ENCODE results near the gene INSL5.

- PRO-cap: no peak
Observed at GRCh38 chr1:64606243-64606867, 136.4 kb downstream of the CACHD1 start.

GRCh38 chr1:64606868-64607756 is 137.2 kb downstream of the CACHD1 start:
- PRO-cap: no peak

DNA sequence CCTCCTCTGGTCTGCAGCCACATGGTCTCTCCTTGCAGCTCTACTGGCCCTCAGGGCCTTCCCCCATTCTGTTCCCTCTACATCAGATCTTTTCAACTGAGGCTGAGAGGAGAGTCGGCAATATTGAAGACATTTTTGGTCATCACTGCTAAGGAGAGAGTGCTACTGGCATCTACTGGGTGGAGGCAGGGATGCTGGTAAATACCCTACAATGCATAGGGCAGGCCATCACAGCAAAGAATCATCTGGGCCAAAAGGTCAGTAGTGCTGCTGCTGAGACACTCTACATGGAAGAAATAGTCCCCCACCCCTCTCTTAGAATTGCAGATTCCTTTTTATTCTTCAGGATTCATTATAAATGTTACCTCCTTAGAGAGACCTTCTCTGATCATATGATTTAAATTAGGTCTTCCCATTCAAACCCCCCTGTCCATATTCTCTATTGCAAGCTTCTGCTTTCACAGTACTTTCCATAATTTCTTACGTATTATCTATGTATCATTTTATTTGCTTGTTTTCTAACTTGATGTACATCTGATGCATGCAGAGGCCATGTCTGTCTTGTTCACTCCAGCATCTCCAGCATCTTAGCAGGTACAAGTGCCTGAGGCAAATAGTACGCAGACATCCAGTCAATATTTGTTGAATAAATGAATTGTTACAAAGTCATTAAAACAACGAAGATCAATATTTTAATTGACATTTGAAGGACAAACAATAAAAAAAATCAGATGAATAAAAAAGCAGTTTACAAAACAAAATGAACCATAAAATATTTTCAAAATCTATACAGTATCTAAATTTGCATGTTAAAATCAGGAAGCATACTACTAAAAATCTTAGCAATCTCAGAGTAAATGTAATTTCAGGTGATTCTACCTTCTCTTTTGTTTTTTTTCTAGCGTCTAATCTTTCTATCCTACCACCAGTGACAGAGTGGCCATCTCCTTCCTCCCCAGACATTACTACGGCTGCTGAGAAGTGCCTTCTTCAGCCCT is 94.0 kb downstream of the JAK1 start:
- PRO-cap: no peak

GRCh38 chr1:64939968-64940403 is 26.4 kb downstream of the JAK1 start:
- PRO-cap: no peak

- PRO-cap: no peak
Observed at GRCh38 chr1:64963343-64964094, 2.8 kb downstream of the JAK1 start.

DNA sequence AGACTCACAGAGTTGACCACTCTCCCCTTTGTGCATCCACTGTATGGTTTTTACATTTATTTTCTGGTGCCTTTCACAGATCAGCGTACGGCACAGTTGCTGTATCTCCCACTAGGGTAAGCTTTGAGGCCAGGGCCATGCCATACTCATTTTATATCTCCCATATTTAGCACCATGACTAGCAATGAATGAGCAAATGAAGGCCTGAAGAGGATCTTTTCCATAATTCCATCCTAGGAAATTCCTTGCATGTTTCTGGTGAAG is 79.1 kb upstream of the AK4 start:
- PRO-cap: no peak

GRCh38 chr1:65114247-65114637 is 33.8 kb upstream of the AK4 start:
- PRO-cap: no peak

DNA sequence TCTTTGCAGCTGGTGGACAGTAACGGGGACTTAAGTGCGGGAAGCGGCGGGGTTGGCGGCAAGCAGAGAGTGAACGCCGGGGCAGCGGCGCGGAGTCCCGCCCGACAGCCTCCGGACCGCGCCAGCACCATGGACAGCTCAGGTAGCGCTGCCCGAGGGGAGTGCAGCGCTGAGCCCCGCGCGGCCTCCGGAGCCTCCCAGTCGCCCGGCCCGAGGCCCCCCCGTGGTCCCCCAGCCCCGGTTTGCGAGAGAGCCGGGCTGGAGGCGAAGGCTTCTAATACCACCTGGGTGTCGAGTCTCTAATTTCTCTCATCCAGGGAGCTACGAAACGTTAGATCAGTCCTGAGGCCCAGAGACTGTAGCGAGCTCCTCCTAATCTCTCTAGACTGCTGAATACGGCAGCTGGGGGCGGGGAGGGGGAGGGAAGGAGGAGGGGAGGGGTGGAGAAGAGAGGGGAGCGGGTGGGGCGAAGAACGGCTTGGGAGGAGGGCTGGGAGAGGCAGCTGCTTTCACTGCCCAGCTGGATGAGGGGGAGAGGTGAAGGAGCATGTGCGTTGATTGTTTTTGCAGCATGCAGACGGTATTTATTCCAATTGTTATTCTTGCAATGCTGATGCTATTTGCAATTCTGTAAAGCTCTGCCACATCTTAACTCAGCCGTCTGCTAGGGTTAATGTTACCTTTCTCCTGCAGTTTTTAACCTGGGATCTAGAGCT is 612 bp downstream of the DNAJC6 start:
- PRO-cap: no peak

- PRO-cap: no peak
Observed at GRCh38 chr1:65420321-65420398, 308 bp upstream of the LEPR start.

DNA sequence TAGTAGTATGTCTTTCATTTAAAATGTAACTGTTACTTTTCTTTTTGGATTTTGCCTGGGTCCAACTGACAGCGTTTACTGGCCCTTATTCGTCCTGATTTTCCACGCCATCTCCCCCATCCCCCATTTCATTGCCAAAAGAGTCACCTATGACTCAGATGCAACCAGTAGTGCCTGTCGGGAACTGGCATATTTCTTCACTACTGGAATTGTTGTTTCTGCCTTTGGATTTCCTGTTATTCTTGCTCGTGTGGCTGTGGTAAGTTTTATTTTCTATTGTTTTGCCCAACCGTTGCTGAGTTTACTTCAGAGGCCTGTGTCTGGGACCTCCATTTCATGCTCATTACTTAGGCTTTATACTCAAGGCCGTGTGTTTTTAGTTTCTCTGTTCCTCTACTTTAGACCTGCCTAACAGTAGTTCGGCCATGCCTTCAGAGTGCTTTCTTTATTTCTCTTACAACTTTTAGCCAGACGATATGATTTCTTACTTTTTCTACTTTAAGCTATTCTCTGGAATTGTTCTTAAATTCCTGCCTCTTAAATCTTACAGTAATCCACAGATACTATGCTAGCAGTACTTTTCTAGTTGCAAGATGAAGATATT is 9.4 kb downstream of the LEPR start:
- PRO-cap: no peak

GRCh38 chr1:65948666-65949281 is 156.1 kb downstream of the PDE4B start:
- PRO-cap: no peak

DNA sequence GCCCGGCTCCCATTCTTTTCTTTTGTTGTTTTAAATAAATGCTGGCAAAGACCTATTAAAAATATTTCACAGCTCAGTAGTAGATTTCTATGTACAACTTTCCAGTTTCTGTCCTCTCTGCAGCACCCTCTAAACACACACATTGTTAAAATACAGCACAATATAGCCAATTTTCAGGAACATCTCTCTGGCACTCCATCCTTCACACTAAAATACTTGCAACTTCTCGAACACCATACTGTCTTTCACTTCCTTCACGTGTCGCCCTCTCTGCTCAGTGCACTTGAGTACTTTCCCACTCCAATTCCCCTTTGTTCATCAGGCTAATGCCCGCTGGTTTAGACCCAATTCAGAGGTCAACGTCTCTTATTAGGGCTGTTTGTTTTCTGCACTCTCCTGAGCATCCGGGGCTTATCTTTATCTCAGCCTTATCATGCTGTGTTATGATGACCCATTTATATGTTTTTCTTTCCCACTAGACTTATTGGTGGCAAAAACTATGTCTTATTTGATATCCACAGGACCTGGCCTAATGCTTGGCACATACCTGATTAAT is 238.2 kb upstream of the SGIP1 start:
- PRO-cap: no peak

DNA sequence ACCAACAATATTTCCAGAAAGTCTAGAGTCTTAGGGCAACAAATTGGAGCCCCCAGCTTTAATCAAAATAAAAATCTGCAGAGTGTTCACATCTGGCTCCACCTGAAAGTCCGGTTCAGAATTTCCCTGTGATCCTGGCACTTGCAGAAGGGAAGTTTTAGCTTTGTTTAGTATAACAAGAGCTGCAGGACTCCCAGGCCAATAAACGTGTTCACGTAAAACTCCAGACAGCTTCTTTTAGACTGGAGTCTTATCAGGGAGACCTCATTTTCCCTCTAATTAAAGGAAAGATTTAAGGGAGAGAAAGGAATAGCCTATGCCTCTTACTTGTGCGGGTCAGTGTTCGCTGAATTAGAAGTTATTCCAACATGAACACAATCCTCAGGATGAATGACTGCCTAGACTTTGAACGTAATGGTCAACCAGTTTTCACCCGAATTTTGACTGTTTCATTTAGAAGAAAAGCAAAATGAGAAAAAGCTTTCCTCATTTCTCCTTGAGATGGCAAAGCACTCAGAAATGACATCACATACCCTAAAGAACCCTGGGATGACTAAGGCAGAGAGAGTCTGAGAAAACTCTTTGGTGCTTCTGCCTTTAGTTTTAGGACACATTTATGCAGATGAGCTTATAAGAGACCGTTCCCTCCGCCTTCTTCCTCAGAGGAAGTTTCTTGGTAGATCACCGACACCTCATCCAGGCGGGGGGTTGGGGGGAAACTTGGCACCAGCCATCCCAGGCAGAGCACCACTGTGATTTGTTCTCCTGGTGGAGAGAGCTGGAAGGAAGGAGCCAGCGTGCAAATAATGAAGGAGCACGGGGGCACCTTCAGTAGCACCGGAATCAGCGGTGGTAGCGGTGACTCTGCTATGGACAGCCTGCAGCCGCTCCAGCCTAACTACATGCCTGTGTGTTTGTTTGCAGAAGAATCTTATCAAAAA is 202.1 kb upstream of the SGIP1 start:
- PRO-cap: unidirectional peak, plus-strand start at position 204 of the sequence; bidirectional peak, plus-strand start at position 662 of the sequence, minus-strand start at position 665 of the sequence

DNA sequence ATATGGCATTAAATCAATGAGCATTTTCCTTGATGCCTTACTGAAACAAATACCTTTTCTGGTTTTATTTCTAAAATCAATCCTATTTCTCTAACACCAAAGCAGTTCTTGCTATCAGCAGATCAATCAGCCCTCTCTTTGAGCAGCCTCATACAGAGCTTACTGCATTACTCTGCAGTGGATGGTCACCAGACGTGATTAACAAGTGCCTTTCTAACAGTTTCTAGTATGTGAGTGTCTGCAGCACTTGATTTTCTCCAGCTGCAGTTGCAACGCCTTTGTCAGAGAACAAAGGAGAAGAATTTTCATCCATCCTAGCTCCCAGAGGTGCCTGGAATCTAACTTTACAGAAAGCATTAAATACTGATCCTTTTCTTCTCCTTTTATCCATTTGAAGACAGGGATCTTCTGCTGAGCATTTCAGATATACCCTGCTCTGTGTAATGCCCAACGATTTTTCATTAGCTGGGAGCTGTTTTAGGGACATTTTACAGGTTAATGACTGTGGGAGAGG is 177.3 kb upstream of the SGIP1 start:
- PRO-cap: no peak

DNA sequence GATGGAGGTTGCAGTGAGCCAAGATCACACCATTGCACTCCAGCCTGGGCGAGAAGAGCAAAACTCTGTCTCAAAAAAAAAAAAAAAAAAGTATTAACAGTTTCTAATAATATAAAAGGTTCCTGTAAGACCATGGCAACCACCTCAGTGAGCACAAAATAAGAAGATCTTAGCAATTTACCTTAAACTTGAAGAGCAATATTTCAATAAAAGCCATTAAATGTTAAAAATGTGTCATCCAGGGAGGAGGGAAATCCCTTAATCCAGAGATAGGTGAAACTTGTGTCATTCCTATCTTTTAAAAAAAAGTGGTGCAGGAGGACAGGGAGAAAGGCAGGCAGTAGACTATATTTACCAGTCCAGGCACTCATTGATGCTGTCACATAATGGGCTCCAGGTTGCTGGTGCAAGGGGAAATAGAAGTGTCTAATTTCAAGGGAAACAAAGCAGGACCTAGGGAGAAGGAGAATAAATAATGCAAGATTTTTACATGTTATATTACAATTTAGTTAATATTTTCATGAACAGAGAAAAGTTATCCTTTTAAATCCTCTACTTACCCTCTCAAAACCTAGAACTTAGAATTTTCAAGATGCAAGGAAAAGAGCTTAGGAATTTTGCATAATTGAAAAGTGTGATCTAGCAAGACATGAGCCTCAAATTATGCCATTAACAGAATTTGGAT is 175.2 kb upstream of the SGIP1 start:
- PRO-cap: no peak

GRCh38 chr1:66371279-66372051 is 162.5 kb upstream of the SGIP1 start:
- PRO-cap: no peak

DNA sequence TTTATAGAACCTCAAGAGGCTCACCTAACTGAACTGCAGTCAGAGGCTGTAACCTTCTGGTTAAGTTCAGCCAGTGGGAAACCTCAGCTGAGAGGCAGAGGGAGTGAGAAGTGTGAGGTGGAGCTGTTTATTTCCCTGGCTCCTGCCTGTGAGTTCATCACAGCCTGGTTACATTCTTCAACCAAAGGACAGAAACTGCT is 22.1 kb downstream of the DYNLT5 start:
- PRO-cap: no peak

DNA sequence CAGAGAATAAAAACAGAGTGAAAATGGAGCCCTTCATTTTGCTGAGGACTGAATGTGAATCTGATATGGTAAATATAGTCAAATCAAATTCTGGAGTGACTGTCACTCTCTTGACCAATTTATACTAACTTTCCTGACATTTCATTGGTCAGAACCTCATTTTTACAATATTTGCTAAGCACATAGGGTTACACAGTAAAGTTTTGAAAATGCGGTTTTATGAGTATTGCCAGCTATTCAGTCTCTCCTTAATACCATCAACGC is at the start of gene INSL5:
Gene INSL5 (minus strand): TSS at position 92 of the 264 bp plus-strand sequence.
- PRO-cap: no peak

GRCh38 chr1:67054270-67054876 is 425 bp upstream of the SLC35D1 start:
- PRO-cap: bidirectional peak, plus-strand start at chr1:67054458, minus-strand start at chr1:67054372

- PRO-cap: unidirectional peak, minus-strand start at chr1:67272676
Observed at GRCh38 chr1:67272584-67272783, 35.2 kb upstream of the IL12RB2 start.